NCI-H460 (cell line): Measurements from ENCODE around the genes TOR1AIP1 and CEP350.

DNA sequence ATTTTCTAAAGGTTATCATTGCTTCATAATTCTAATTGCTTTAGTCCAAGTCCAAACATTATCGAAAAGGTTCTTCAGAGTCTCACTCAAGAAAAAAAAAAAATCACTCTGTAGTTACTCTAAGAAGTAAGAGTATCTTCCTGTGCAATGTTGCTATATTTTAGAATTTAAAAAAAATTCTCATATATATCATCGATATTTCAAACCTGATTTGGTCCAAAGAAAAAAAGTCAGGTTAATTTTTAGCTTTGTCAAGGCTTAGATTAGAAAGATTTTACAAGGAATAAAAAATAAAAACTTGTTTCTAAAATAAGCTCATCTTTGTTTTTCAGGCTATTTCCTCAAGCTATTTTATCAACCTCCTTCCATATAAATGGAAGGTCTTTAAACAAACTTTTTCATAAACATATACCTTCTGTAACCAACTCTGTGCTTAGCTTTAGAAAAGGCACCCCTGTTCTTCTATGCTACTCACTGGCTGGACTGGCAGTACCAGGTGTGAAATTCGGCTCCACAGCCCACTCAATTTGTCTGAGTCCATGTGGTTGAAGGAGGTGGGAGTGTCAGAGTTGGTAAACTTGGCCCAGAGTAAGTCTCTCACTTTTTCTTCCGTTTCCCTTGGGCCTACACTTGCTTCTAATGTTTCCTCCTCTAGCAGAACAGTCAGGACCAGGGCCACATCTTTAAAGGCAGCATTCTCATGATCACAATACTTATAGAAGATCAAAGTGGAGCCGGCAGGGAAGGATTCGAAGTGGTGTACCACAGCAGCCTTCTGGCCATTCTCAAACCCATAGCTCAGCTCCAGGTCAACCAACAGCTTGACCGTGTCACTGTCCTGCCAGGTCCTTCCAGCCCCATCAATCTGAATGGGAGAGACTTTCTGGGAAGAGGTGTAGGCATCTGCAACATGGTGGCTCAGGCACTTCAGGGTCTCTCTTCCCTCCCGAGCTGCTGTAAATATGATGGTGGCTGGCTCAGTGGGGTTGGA lies 31.7 kb downstream of the TOR1AIP2 start:
RAMPAGE:
- cytosol, long total RNA = no peak
- long total RNA = no peak
- nucleus, long total RNA = no peak

GRCh38 chr1:179864621-179865741 lies 12.6 kb downstream of the TOR1AIP2 start:
RAMPAGE:
- cytosol, long total RNA = no peak
- long total RNA = no peak
- nucleus, long total RNA = no peak

GRCh38 chr1:179876018-179876921 lies 1.3 kb downstream of the TOR1AIP2 start:
RAMPAGE:
- cytosol, long total RNA = no peak
- long total RNA = no peak
- nucleus, long total RNA = no peak

RAMPAGE:
- cytosol, long total RNA = start-site peak on the plus strand at chr1:179882225-179882341, 175 and 55 reads in 2 replicates; start-site peak on the plus strand at chr1:179882581-179882852, 2,841 and 232 reads in 2 replicates
- long total RNA = no peak
- nucleus, long total RNA = start-site peak on the plus strand at chr1:179882766-179882857, 989 and 1,178 reads in 2 replicates
Measured at GRCh38 chr1:179882039-179882880, at the start of gene TOR1AIP1. TOR1AIP1 (plus strand) TSS chr1:179882285.

RAMPAGE:
- cytosol, long total RNA = start-site peak on the minus strand at chr1:179882921-179883047, 52 and 8 reads in 2 replicates
- long total RNA = no peak
- nucleus, long total RNA = no peak
Measured at GRCh38 chr1:179882881-179883072, 692 bp downstream of the TOR1AIP1 start.

DNA sequence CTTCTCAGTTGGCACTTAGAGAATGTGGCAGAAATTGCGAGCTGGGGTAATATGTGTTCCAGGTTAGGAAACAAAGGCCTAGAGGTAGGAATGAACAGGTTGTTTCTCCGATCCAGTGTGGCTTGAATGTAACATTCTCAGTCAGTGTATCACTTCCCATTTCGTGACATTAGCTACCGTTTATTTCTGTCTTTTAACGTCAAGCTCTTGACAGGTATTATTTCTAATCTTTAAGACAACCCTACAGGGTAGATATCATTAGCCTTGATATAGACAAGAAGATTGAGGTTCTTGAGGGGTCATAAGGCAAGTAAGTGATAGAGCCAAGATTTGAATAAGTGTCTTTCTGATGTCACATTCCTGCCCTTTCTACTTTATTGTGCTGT lies 2.8 kb upstream of the CEP350 start:
RAMPAGE:
- cytosol, long total RNA = no peak
- long total RNA = no peak
- nucleus, long total RNA = no peak

DNA sequence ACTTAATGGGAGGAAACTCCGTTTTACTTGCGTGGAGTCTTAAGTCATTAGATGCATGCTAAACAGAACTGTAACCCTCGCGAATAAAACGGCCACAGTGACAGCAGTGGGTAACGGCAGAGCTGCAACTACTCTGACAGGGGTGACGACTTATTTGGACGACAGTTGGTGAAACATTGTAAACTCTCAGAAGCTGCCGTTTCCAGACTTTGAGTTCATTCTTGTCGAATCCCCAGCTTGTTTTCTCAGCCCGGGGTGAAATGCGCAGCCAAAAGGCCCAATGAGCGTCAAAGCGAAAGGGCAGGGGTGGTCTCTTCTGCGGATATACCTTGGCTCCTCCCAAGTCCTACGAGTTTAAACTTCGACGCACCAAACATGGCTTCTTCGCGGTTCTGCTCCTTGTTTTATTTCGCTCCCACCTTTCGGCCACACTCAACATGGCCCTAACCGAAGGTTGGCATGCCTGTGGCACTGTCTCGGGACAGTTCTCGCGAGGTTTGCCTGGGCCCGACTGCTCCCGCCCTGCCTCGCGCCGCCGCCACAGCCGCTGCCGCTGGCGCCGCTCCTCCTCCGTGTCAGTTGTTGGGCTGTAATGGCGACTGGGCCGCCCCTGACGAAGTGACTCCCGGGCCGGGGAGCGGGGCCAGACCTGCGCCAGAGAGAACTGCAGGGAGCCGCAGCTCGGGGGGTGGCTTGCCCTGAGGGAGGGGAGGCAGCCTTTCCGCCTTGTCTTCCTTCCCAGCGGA lies at the start of gene CEP350:
CEP350 (plus strand) TSS at position 578 of the 746 bp plus-strand sequence.
RAMPAGE:
- cytosol, long total RNA = no peak
- long total RNA = no peak
- nucleus, long total RNA = no peak

DNA sequence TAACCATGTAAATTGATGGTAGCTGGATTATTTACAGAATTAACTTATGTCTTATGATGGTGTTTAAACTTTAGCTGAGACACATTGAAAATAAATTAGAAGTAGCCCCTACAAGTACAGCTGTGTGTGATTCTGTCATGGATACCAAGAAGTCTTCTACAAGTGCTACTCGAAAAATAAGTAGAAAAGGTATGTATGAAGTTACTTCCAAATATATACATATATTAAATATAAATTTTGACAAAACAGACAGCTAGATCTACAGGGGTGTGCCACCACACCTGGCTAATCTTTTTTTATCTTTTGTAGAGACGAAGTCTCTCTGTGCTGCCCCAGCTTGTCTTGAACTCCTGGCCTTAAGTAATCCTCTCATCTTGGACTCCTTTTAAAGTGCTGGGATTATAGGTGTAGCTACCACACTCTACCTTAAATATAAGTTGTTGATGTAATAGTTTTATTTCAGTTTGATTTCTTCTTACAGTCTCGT lies 35.9 kb downstream of the CEP350 start:
RAMPAGE:
- cytosol, long total RNA = no peak
- long total RNA = no peak
- nucleus, long total RNA = start-site peak on the plus strand centred at position 76 of the sequence, 398 bp wide, 13 and 12 reads in 2 replicates

GRCh38 chr1:180083835-180084341 lies 70.8 kb upstream of the QSOX1 start:
RAMPAGE:
- cytosol, long total RNA = no peak
- long total RNA = no peak
- nucleus, long total RNA = start-site peak on the plus strand at chr1:180083925-180084126, 10 and 12 reads in 2 replicates

RAMPAGE:
- cytosol, long total RNA = no peak
- long total RNA = no peak
- nucleus, long total RNA = no peak
Measured at GRCh38 chr1:180160257-180160660, 5.6 kb downstream of the QSOX1 start.

DNA sequence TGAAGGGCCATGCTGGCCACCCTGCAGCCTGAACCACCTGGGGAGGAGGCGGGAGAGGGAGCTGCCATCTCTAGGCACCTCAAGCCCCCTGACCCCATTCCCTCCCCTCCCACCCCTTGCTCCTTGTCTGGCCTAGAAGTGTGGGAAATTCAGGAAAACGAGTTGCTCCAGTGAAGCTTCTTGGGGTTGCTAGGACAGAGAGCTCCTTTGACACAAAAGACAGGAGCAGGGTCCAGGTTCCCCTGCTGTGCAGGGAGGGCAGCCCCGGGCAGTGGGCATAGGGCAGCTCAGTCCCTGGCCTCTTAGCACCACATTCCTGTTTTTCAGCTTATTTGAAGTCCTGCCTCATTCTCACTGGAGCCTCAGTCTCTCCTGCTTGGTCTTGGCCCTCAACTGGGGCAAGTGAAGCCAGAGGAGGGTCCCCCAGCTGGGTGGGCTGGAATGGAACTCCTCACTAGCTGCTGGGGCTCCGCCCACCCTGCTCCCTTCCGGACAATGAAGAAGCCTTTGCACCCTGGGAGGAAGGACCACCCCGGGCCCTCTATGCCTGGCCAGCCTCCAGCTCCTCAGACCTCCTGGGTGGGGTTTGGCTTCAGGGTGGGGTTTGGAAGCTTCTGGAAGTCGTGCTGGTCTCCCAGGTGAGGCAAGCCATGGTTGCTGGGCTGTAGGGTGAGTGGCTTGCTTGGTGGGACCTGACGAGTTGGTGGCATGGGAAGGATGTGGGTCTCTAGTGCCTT lies 32.9 kb upstream of the LHX4 start:
RAMPAGE:
- cytosol, long total RNA = no peak
- long total RNA = no peak
- nucleus, long total RNA = no peak

RAMPAGE:
- cytosol, long total RNA = no peak
- long total RNA = no peak
- nucleus, long total RNA = no peak
Measured at GRCh38 chr1:180213348-180213947, 16.6 kb upstream of the LHX4 start.

DNA sequence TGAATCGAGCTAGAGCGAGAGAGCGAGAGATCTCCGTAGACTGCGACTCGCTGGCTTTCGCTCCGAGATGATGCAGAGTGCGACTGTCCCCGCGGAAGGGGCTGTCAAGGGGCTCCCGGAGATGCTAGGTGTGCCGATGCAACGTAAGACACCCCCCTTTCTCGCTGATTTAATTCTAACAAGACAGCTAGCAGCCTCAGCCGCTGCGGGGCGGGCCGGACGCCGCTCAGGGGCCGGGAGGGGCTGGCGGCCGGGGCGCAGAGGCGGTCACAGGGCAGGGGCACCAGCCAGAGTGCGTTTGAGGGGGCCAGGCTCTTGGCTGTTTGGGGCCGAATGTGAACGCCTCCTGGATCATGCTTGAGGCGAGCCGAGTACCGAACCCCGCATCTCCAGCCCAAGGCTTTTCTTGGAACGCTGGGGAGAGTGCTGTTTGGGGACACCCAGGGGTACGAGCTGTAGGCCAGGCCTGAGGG lies 435 bp downstream of the LHX4 start:
RAMPAGE:
- cytosol, long total RNA = no peak
- long total RNA = no peak
- nucleus, long total RNA = no peak

DNA sequence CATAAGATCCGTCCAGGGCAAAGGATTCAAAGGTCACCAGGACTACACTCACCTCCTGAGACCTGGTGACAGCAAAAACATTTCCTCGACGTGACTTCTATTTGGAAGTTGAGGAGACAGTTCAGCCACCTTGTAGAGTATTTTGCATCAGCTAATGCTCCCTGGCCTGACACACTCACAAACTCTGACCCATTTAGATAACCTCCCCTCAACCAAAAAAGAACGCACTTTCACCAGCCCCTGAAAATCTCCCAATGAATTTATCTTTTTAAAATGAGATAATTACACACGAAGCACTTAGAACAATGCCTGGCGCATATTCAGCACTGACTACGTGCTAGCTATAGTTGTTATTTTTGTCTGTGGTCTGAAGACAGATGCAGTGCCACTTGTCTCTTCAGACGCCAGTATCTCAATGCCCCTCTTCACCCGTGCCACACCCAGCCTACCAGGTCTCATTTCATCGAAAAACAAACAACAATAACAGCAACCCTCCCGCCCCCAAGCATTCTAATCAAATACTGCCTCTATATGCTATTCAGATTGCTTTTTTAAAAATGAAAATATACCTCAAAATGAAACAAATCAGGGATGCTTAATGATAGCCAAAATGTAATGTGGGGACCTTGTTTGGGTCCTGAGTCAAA lies 38.8 kb upstream of the ACBD6 start:
RAMPAGE:
- cytosol, long total RNA = no peak
- long total RNA = no peak
- nucleus, long total RNA = no peak

RAMPAGE:
- cytosol, long total RNA = no peak
- long total RNA = no peak
- nucleus, long total RNA = no peak
Measured at GRCh38 chr1:180603027-180603664, 28.7 kb upstream of the XPR1 start.

GRCh38 chr1:180911529-180911870 lies 1.2 kb upstream of the KIAA1614 start:
RAMPAGE:
- cytosol, long total RNA = no peak
- long total RNA = no peak
- nucleus, long total RNA = no peak

GRCh38 chr1:181091205-181091926 lies 2.9 kb downstream of the IER5 start:
RAMPAGE:
- cytosol, long total RNA = no peak
- long total RNA = no peak
- nucleus, long total RNA = no peak

RAMPAGE:
- cytosol, long total RNA = no peak
- long total RNA = no peak
- nucleus, long total RNA = no peak
Measured at GRCh38 chr1:182120769-182121321, 59.3 kb upstream of the ZNF648 start.

DNA sequence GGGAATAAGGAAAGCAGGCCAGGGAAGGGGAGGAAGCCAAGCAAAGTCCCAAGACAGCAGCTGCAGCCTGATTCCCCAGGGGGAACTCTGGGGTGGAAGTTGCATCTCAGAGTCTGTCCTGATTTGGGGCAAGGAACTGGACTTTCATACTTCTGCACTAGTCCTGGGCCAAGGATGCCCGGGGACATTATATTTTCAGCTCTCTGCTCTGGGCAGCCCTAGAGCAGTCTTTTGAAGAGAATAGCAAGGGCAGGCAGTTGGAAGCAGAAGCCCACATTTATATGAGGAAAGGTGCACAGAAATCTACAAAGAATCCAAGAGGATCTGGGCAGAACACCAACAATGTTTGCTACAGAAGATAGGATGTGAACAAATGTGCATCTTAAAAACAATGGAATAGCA lies 130.3 kb upstream of the ZNF648 start:
RAMPAGE:
- cytosol, long total RNA = no peak
- long total RNA = no peak
- nucleus, long total RNA = no peak

RAMPAGE:
- cytosol, long total RNA = no peak
- long total RNA = no peak
- nucleus, long total RNA = no peak
Measured at GRCh38 chr1:182193712-182194292, 132.3 kb upstream of the ZNF648 start.